Fibroblast of the aortic adventitia (primary cell): ENCODE measurements around the genes PRUNE2, GNA14 and PSAT1.

DNA sequence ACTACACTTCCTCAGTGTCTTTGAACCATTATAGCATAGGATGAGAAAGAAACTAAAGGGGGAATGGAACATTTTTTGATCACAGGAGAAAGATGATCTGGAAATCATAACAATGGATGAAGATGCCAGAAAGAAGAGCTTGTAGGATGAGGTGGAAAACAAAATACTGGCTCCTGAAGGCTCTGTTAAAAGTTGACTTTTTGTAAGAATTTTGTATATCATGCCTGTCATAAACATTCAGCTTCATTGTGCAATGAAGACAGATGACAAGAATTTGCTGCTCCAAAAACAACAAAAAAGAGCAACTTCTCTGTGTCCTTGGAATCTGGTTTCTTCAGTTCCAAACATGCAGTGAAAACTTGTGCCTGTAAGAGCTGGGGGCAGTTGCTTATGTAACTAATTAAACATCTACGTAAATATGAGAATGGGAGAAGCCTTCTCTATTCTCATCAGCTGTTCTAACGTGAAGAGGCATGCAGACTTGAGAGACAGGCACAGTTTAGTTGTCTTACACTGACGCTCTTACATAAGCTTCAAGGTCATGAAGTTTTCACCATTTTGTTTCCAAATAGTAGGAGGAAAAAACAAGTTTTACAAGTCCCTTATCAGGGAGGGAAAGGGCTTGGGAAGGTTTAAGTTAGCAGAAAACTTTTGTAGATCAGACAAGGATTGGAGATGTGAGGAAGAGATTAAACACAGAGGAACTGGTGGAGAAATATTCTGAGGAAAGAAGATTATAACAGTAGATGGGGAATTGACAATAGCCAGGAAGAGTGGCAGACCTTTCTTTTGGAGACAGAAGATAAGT lies 170.5 kb downstream of the RFK start:
- CAGE, long polyA plus RNA: no peak

DNA sequence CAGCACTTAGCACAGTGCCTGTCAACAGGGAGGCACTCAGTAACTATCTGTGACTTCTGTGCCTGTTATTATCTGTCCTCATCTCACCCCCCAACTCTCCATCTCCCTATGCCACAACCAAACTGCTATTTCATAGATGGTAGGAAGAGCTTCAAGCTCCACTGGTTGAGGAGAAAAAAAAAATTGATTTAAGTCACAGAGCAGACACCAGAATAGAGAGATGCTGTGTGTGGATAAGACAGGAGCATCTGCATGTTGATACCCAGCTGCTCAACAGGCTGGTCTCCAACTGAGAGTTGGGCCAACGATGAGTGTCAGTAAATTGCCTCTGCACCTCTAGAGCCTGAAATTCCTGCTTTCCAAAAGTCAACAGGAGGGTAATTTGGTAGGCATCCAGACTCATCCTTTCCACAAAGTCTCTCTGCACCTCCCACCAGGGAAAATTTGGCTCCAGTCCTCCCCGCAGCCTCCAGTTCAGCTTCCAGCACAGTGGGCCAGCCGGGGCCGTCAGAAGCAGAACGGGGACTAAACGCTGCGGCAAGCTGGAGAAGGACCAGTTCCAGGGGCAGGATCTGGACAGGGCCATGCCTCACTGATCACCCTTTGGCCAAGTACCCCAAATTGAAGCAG lies 137.0 kb downstream of the RFK start:
- CAGE, long polyA plus RNA: no peak

DNA sequence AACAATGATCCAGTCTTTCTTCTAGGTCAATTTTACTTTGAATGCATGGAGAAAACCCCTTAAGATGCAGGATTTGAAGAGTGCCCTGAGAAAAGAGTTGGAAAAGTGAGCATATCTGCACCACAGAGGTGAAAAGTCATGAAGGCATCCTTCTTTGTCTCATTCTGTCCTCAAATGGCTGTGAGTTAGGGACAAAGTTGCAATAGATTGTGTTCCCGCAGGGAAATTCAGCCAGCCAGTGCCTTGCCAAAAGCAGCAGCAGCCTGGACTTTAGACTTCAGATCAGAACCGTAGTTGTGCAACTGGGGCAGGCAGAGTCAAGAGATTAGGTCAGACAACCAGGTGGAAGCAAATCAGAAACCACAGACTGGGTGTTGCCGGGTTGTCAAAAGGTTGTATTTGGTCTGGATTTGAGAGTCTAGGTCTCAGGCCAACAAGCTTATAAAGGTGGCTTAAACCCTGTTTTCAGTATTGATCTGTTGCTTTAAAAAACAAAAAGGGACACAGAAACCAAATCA lies 21.1 kb downstream of the RFK start:
- CAGE, long polyA plus RNA: no peak

- CAGE, long polyA plus RNA: no peak
Observed at GRCh38 chr9:76456029-76456726, 2.8 kb upstream of the GCNT1 start.

DNA sequence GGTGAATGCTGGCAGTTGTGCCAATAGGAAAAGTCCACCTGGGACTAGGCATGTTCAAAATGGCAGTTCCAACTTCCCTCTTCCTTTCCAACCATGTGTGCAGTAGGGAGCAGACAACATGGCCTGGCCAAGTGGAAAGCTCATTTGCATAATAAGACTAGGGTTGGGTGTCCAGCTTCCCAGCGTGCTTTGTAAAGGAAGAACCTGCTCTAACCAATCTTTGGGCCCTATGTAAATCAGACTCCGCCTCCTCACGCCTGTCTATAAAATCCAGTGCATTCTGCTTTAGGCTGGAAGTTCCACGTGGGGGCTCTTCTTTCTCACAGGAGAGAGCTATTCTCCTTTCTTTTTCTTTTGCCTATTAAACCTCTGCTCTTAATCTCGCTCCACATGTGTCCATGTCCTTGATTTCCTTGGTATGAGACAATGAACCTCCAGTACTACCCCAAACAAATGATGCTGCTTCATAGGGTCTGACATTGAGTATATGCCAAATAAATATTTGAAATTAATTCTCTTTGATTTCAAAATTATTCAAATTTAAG lies 83.4 kb downstream of the GCNT1 start:
- CAGE, long polyA plus RNA: no peak

GRCh38 chr9:76571165-76571682 lies 112.2 kb downstream of the GCNT1 start:
- CAGE, long polyA plus RNA: no peak

- CAGE, long polyA plus RNA: no peak
Observed at GRCh38 chr9:76691545-76692687, 214.0 kb downstream of the PRUNE2 start.

- CAGE, long polyA plus RNA: no peak
Observed at GRCh38 chr9:76897980-76898579, 7.8 kb downstream of the PRUNE2 start.

DNA sequence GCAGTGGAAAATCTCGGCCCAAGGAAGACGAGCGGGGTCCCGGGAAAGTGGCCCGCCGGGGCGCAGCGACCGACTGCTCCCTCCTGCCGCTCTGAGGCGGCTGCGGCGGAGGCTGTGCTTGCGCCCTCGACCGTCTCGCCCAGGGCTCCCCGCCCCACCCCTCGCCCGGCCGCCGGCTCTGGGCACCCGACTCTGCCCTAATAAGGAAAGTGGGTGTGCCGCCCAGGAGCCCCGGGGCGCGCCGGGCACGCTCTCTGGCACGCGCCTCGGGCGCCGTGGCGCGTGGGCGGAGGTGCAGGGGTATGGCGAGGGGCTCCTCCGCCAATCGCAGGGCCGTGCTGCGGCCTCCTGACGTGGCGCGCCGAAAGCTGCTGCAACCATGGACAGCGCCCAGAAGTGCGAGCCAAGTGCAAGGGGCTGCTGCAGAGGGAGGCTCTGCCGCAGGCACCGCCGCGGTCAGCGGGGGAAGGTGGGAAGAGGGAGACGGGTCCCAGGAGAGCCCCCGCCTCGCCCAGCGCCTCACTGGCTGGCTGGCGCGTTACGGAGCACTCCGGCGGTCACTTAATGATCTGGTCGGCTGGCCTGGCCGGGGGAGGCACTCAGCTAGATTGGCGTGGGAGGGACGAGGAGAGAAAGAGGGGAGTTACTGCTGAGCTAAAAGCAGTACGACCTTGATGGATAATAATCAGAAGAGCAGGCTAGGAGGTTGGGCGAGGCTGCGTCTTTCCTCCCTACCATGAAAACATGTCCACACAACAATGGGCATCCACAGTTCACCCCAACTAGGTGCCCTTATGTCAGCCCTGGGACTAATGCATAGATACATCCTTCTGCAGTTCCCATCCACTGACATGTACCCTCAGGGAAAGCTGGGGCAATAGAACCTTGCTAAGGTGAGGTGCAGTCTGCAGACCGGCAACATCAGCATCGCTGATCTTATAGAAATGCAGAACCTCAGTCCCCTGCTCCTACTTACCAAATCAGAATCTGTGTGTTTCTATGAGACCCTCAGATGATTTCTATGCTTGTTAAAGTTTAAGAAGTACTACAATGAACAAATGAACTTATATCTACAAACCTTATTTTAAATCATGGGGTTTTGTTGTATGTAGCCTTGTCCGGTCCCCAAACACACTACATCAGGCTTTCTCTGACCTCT lies at the start of gene PRUNE2:
PRUNE2 (minus strand) TSS at position 111 of the 1,159 bp plus-strand sequence.
- CAGE, long polyA plus RNA: no peak

DNA sequence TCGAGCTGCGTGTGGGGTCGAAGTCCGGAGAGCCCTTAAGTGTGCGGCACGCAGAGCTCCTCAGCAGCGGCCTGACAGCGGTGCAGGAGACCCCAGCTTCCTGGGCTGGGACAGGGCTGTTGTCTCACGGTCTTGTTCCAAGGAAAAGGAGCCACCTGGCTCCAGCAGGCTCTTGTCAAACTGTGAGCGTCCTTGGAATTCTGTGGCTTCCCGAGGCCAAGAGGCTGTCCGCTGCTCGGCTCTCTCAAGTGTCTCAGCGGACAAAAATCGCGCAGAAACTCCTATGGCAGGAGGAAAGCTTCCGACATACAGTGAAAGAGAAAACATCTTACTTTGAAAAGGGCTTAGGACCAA lies 2.7 kb upstream of the FOXB2 start:
- CAGE, long polyA plus RNA: no peak

- CAGE, long polyA plus RNA: no peak
Observed at GRCh38 chr9:77648201-77649157, at the start of gene GNA14. GNA14 (minus strand) TSS chr9:77648322.

- CAGE, long polyA plus RNA: no peak
Observed at GRCh38 chr9:77735983-77736636, 88.0 kb upstream of the GNA14 start.

GRCh38 chr9:77848903-77849450 lies 182.6 kb downstream of the GNAQ start:
- CAGE, long polyA plus RNA: no peak

DNA sequence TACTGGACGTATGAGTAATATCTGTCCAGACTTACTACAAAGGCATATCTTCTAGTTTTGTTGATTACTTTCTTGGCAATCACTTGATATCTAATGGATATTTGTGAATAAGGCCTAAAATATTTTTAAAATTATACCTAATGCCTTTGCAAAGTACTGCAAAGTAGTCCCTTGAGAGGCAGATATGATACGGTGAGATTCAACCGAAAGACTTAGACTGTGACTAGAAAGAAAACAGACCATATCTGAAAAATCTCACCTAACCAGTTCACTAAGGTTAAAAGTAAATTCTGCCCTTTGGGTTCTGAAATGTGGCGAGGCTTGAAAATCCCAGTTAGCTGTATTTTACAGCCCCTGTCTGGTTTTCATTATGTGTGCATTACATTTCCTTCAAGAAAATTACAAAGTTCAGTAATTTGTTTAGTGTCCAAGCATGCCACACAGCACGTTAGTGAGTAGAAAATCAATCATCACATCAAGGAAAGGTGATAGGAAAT lies 152.0 kb downstream of the GNAQ start:
- CAGE, long polyA plus RNA: no peak

DNA sequence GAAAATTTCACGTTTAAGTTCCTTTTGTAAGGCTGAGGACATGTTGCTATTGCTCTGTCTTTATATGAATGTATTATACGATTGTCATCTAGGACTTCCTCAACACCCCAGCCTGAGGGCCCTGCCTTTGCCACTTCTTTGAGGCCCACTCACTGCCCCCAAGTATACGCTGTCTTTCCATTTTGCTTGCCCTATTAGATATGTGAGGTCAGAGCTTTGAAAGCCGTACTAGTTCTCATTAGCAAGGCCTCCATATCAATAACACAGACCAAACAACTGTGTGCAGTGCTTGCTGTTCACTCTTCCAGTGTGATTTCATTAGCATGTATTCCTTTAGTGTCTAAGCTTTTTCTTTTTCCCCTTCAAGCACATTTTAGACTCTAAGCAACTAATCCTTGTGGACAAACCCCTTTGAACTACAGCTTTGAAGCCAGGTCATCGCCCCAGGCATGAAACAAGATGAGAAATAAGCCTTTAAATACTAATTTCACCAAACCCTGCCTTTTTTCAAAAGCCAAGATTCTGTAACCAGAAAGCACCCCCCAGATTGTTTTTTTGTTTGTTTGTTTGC lies 140.0 kb downstream of the GNAQ start:
- CAGE, long polyA plus RNA: no peak

DNA sequence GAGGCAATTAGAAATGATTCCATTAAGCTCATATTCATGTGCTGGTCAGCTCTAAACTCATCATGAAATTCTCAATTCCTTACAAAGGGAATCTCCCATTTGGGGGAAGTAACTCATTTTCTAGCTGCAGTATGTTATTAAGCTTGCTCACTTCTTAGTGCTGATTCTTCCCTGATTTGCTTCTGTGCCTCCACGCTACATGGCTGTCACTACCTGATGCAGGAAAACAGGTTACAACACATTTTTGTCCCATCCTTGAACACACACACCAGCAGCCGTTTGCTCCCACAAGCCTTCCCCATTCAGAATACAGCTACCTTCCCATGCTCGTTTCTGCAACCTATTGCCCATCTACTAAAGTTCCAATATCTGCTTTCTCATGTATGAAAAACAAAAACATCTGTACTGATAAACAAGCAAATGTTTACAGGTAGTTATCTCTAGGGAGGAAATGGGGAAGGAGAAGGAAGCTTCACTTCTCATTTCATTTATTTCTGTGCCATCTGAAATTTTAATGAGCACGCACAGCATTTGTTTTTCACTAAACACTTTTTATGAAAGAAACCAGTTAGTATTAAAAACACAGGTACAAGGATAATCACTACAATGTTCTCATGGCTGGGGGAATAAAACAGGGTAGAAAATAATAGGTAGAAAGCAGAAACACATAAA lies 81.3 kb downstream of the GNAQ start:
- CAGE, long polyA plus RNA: no peak

GRCh38 chr9:77977980-77979052 lies 53.3 kb downstream of the GNAQ start:
- CAGE, long polyA plus RNA: no peak

GRCh38 chr9:77989337-77990136 lies 42.1 kb downstream of the GNAQ start:
- CAGE, long polyA plus RNA: no peak

GRCh38 chr9:78188476-78188779 lies 47.4 kb upstream of the CEP78 start:
- CAGE, long polyA plus RNA: no peak

- CAGE, long polyA plus RNA: no peak
Observed at GRCh38 chr9:78296710-78297847, at the start of gene PSAT1. PSAT1 (plus strand) TSS chr9:78297125.